Osteocyte (in vitro differentiated cells): ENCODE measurements around a stretch of chr13.

GRCh38 chr13:112703726-112705010 is 14.3 kb downstream of the ATP11A start:
- PRO-cap: no peak

GRCh38 chr13:112814762-112815369 is 125.0 kb downstream of the ATP11A start:
- PRO-cap: no peak

GRCh38 chr13:112831214-112831584 is 137.8 kb upstream of the MCF2L start:
- PRO-cap: no peak

- PRO-cap: no peak
Measured at GRCh38 chr13:112861936-112862555, 107.0 kb upstream of the MCF2L start.

DNA sequence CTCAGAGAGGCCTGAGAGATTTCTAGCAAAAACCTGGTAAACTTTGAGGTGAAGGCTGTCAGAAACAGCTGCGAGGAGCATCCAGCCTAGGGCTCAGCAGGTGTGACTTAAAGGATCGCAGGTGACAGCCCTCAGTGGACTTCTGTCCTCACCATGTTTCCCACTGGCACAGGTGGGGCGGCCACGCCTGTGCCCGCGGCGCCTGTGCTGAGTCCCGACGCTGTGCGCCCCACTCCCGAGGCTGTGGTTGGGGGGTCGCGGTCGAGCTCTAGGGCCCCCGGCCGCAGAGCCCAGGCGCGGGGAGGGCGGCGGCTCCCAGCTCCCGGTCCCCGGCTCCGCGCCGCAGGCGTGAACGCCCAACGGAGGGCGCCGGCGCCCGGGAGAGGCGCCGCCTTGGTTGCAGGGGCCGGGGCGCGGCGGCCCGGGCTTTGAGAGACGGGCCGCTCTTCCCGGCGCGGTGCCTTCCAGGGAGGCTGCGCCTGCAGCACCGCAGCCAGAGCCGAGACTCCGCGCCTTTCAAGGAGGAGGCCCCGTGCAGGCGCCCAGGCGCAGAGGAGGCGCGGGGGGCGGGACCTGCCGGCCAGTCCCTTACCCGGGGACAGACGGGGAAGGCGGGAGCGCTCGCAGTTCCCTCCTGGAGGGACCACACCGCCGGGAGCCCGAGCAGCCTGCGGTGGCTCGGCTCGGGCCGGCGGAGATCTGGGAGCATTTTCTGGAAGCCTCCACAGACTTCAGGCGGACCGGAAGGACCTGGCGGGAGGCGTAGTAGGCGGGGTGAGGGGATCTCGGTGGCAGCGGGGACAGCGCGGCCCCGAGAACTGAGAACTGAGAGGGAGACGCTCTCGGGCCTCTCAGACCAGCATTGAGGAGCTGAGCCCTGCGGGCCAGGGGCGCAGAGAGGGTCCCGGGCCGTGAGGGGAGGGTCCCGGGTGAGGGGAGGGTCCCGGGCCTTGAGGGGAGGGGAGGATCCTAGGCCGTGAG is 25.7 kb upstream of the MCF2L start:
- PRO-cap: no peak

GRCh38 chr13:113097921-113098425 is 7.6 kb upstream of the F7 start:
- PRO-cap: no peak

DNA sequence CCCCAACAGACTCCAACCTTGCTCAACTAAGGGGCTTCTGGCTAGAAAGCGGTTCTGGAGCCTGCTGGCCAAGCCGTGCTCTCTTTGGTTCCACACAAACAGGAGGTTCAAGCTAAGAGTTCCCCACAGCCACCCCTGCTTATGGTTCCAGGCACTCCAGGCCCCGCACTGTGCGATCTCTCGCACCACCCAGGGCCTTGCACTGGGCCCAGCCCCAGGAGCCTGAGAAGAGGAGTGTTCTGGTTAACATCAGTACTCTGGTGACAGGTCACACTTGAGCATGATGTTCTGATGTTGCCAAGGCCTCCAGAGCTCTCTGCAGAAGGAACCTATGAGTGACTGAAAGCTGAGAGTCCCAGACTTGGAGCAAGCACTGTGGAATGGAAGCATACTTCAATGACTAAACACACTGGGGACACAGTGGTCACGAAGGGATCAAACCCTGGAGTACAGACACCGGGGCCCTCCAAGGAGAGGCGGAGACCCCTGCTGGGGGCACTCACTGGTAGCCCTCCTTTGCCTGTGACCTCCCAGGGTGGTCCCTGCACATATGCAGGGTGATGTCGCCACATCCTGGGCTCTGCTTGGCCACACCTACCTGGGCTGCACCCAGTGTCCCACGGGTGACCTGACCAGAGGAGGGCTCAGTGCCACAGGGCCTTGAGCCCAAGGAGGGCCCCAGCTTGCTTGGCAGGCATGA is 4.3 kb downstream of the PCID2 start:
- PRO-cap: no peak

DNA sequence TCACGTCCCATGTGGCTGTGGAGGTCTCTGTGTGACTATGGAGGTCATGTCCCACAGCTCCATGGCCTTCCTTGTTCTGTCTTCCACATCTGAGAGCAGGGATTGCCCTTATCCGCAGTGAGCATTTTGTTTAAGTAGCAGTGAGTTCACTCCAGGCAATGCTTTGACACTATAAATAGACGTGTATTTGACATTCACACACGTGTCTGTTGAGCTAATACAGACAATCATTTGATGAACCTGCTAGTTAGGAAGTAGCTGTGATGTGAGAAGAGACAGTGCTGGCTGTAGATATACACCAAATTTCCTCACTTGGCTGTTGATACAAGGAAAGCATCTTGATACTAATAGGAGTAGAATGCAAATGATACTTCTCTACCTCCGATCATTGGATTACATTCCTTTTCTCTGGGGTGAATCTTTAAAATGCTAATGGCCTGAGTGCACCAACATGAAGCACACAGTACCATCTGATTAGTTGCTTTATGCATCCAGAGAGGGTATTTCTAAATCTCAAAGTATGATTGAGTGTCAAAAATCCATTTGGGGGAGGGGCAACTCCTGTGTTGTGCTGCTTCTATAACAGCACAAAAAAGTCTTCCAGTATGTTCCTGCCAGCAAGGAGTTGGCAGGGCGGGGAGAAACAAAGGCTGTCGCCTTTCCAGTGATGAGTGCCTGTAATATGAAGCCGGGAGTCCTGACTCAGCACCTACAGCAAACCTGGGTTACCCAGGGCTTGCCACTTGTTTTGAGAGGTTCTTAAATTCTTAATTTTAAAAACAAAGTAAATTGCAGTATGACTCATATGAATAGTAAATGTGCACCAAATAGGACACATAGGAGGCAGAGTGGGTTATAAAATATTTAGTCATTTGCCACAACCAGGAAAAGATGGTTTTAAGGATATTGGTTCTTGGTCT is 7.0 kb downstream of the CUL4A start:
- PRO-cap: no peak

DNA sequence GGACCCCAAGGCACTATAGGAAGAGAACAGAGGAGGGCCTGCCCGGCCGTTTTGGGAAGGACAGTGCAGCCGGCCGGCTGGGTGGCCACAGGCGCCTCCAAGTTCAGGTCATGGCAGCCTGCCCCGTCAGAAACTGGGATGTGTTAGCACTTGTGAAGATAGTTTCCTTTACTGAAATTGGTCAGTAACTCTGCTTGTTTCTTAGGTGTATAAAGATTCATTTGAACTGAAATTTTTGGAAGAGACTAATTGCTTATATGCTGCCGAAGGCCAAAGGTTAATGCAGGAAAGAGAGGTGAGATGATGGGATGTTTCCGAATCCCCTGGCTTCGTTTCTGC is 24.2 kb downstream of the CUL4A start:
- PRO-cap: no peak

GRCh38 chr13:113306203-113306662 is 9.2 kb downstream of the LAMP1 start:
- PRO-cap: no peak

GRCh38 chr13:113379938-113380316 is 16.0 kb upstream of the GRTP1 start:
- PRO-cap: no peak

DNA sequence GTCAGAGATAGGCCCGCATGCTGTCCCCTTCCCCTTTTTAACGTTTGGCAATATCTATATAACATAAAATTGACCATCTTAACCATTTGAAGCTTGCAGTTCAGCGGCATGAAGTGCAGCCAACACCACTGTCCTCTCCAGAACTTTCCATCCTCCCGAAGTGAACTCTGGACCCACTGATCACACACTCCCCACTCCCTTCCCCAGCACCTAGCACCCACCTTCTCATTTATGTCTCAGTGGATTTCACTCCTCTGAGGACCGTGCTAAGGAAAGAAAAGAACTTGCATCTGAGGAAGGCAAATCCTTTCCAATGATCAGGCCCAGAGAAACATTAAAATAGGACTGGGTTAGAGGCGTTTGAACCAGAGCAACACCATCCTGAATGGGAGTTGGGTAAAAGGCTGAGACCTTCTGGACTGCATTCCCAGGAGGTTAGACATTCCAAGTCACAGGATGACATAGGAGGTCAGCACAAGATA is 16.4 kb upstream of the GRTP1 start:
- PRO-cap: no peak

DNA sequence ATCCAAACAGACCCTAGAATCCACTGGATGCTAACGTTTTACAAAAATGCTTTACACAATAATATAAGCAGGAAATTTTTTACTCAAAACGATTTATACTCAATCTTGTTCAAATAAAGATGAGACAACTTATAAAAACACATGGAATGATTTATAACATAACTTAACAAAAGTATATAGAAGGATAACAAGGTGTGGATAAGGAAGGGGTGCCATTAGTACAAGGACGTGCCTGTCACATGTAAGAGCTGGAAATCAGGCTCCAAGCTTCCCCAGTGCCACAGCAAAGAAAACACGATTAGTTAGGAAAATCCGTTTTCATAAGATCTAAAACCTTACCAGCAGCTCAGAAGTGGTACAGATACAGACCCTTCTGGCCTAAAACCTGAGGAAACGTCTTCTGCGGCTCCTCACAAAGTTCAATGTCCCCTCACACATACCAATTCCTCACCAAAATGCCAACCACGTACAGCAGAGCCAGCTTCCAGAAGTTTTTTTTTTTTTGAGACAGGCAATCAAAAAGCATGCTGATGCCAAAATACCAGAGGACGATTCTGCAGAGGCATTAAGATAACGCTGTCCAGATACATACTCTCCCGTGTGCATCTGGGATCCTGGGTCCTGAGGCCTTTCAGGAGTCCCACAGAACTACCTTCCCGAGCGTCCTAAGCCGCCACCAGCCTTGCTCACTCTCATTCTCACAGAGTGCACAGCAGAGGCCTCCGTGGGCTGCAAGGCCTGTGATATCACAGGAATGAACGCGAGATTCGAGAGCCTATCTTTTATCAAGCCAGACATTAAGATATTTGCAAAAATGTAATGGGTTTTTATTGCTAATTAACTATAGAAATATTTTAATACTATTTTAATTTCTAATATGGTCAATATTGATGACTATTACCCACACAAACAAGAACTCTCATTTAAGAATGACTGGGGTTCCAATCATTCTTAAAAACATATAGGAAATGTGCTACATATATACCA is 5.1 kb downstream of the DCUN1D2 start:
- PRO-cap: no peak

DNA sequence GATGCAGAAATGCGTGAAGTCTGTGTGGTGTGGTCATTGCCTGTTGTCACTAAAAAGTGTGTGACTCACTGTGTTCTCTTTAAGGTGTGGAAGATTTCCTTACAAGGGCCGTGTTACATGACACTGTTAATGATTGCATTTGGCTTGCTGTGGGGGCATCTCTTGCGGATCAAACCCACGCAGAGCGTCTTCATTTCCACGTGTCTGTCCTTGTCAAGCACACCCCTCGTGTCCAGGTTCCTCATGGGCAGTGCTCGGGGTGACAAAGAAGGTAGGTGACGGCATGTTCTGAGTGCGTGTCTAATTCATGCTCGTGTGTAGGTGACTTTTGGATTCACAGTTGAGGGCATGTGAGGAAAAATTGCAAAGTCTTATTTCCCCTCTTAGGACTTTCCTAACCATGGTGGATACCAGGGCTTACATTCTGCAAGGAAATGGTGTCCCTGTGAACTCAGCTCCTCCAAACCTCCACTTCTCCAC is 19.4 kb downstream of the TMCO3 start:
- PRO-cap: no peak

DNA sequence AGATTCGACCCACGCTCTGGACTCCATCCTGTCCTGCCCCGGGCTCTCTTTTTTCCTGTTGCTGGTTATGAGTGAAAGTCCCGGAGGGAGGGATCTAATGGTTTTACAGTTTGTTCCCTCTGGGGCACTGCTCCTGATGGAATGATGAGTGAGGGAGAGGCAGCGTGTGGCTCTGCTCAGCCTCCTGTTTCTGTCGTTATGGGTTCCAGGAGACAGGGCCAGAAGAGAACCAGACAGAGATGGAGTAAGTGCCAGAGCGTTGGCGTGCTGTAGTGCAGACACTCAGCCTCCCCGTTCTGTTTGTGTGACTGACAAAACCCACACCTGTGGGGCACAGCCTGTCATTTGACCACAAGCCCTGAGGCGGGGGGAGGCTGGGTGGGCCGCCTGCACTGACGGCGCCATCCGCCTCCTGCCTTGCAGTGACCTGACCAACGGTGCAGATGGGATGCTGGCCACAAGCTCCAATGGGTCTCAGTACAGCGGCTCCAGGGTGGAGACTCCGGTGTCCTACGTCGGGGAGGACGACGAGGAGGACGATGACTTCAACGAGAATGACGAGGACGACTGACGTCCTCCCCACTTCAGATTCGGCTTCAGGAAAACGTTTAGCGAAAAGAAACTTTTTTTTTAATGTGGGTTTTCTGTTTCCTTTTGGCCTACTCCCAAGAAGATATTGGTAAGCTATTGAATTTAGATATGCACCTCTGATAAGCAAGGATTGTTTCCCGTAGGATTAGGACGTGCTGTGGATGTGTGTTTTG is 18.1 kb downstream of the ATP4B start:
- PRO-cap: no peak

- PRO-cap: no peak
Measured at GRCh38 chr13:113815367-113816270, 48.3 kb downstream of the GAS6 start.

DNA sequence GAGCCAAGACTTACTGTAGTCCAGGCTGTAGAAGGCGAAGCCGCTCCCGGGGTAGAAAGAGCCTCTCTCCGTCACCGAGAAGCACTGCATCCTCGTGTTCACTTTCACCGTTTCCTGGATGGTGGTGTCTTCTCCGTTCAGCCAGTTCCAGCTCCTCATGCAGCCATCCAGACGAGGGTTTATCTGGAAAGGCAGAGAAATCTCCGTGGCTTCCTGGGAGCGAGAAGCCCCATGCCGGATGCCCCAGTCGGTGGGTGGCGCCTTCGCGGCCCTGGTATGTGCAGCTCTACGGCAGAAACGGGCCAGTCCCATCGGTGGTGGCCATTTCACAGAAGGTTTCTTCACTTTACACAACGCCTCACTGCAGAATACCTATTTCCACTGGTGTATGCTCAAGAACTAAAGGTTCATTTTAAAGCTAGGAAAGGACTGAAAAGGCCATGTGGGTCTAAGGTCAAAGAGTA is 36.9 kb downstream of the GAS6 start:
- PRO-cap: no peak

DNA sequence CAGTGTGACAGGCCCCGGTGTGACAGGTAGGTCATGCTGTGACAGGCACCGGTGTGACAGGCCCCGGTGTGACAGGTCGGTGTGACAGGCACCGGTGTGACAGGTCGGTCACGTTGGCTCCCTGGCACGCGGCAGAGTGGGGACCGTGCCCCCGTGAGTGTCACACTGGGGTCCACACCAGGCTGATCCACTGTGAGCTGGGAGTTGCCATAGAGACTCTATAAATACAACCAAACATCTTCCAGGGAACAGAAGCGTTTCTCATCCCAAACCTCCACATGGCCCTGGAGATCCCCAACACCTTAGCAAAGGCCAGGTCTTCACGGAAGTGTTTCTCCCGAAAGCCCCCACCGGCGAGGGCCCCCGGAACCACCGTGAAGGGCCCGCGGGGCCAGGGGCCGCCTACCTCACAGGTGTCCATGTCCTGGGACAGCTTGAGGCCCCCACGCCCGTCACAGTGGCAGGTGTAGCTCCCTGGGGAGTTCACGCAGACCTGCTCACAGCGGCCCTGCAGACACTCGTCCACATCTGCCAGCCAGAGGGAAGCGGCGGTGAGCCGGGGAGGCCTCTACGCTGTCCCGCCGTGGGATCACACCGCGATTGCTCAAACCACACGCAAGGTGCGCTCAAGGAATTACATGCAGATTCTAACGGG is 29.6 kb downstream of the GAS6 start:
- PRO-cap: no peak

GRCh38 chr13:113853271-113853902 is 10.5 kb downstream of the GAS6 start:
- PRO-cap: no peak

- PRO-cap: no peak
Measured at GRCh38 chr13:113950312-113951022, 23.4 kb downstream of the C13orf46 start.